Brain (tissue), 1 donor: ENCODE data around the gene HEXIM1.

DNA sequence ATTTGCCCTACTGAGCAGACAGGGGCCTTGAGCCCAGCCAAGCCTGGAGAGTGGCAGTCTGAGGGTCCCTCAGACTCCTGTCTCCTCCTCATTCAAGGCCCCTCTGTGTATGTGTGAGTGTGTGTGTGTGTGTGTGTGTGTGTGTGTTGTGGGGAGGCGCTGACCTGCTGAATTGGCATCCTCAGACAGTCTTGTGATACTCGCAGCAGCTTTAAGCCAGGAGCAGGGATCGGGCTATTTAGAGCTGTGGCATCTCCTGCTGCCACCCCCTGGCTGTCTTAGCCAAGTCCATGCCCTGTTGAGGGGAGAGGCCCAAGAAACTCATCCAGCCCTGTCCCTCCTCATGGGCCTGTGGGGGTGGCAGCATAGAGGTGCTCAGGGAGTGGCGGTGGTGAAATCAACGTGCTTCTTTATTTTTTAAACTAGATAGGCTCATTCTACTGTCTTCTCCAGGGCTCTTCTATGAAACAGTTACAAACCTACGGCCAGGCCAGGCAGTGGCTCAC lies 21.0 kb downstream of the PLCD3 start:
- RRBS: no CpG with 5 or more reads among the region's 6 CpGs

- RRBS: no CpG with 5 or more reads among the region's 16 CpGs
Measured at GRCh38 chr17:45117802-45118405, 14.4 kb downstream of the PLCD3 start.

GRCh38 chr17:45118689-45119201 lies 13.6 kb downstream of the PLCD3 start:
- RRBS: no CpG with 5 or more reads among the region's 23 CpGs

DNA sequence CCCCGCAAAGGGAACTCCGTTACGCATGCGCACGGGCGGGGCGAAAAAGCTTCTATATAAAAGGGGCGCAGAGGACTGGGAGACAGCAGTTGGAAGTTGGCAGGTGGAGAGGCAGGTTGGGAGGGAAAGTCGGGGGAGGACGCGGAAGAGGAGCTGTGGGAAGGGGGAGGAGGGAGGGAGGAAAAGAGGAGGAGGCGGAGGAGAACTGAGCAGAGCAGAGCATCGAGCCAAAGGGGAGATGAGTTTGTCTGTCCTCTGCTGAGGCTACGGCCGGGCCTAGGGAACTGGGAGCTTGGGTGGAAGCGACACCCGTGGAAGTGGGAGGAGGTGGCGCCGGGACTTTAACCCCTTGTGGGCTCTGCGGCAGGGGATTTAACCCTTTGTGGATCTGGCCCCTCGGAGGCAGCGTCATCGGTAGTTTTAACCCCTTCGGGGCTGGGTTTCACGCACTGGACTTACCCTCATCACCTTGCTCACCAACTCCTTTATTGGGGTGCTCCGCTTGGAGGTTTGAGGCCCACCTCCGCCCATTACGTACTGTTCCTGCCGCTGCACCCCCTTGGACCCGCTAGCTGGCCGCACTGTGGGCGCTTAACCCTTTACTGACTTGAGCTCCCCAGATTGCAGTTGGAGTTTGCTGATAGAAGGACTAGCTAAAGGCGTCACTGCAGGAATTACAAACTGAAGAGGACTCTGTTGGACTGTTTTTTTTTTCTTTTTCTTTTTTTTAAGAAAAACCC lies at the start of gene HEXIM1:
HEXIM1 (plus strand) TSS at position 85 of the 740 bp plus-strand sequence.
- RRBS: 2% methylated on average over 5 of the region's 33 CpGs

DNA sequence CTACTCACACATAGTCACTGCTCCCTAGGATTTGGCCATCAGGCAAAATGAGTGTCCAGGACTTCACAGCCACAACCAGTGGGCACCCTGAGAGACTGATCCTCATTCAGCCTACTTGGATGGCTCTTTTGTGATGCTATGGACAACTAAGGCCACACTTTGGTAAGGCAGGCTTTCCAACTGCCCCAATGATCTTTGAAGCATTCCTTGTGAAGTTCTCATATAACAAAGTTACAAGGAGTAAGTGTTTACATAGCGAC lies 3.6 kb upstream of the HEXIM2 start:
- RRBS: no CpG with 5 or more reads among the region's 1 CpG

- RRBS: no CpG with 5 or more reads among the region's 6 CpGs
Measured at GRCh38 chr17:45226867-45227717, 5.4 kb downstream of the FMNL1 start.

- RRBS: no CpG with 5 or more reads among the region's 9 CpGs
Measured at GRCh38 chr17:45288756-45288976, 26.8 kb upstream of the SPATA32 start.

DNA sequence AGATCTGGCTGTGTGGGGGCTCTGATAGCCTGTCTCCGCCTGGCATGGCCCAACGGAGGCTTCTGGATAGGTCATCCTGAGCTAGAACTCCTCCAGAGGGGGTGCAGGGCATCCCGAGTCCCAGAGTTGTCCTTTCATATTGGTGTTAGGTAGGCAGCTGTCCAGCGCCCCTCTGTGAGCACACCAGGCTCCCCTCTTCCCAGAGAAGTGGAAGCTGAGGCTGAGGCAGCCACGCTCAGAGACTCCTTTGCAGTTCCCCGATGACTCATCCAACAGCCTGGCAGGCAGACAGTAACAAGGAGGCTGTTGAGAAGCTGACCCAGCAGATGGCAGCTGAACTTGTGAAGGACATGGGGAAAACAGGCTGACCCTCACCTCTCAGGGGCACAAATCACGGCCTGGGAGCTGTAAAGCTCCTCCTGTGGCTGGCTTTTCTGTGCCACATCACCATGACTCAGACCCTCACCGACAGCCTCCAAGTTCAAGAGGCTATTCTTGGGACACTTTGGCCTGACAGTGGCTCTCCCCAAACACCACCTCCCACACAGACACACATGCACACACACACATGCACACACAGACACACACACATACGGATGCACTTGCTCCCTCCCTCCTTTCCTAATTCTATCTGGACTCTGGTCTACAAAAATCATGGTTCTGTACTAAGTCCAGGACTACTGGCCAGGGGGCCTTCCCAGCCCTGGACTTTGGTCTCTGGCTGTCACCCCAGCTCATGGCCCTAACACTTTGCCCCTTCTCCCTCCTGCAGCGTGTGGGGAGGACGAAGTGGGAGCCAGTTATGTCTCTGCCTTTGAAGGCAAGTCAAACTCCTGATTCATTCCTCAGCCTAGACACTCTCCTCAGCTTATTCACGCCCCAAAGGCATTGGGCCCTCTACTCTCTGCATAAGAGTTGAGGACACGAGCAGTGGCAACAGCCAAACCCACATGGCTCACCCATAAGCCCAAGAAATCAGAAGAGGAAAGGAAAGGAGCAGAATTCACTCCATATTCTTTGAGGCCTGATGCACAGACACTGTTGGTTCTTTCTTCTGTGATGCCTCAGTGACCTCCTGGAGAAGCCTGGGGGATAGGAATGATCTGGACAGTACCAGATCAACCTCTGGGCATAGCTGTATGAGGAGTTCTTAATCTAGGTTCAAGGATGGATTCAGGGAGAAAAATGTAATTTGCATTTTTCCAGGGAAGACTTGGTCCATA lies 23.1 kb downstream of the MAP3K14 start:
- RRBS: no CpG with 5 or more reads among the region's 13 CpGs

GRCh38 chr17:45294490-45295118 lies 22.2 kb downstream of the MAP3K14 start:
- RRBS: no CpG with 5 or more reads among the region's 4 CpGs

DNA sequence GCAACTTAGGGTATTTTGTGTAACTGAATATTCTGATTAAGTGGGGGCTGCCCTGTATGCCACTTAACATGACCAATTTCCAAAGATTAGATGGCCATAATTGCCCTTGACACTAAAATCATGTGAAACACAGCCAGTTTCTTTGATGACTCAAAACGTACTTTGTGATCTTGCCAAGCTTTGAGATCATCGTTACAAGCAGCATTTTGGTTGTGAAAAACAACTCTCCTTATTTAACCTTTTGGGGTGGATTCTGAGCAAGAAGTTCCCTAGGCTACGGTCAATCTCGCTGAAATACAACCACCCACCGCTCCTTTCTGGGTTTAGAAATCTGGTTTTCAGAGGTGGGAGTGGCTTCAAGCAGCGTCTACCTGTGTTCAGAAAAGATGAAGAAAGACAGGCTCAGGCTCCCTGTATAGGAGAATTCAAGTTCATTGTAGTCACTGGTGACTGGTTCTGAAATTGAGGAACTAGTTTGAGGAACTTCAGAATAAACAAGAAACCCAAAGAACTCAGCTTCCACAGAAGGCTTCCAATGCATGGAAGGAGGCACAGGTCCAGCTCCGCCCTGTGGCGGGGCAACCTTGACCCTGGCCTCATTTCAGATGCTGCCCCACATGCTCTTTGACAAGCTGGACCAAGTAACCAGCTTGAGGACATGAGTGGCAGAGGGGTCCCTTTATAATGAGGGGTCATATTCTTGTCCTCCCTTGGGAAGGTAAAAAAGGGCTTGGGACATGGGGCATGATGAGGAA lies 9.3 kb downstream of the MAP3K14 start:
- RRBS: no CpG with 5 or more reads among the region's 8 CpGs

GRCh38 chr17:45311552-45312471 lies 5.0 kb downstream of the MAP3K14 start:
- RRBS: no CpG with 5 or more reads among the region's 11 CpGs

- RRBS: no CpG with 5 or more reads among the region's 13 CpGs
Measured at GRCh38 chr17:45415242-45416097, 17.2 kb downstream of the ARHGAP27 start.

DNA sequence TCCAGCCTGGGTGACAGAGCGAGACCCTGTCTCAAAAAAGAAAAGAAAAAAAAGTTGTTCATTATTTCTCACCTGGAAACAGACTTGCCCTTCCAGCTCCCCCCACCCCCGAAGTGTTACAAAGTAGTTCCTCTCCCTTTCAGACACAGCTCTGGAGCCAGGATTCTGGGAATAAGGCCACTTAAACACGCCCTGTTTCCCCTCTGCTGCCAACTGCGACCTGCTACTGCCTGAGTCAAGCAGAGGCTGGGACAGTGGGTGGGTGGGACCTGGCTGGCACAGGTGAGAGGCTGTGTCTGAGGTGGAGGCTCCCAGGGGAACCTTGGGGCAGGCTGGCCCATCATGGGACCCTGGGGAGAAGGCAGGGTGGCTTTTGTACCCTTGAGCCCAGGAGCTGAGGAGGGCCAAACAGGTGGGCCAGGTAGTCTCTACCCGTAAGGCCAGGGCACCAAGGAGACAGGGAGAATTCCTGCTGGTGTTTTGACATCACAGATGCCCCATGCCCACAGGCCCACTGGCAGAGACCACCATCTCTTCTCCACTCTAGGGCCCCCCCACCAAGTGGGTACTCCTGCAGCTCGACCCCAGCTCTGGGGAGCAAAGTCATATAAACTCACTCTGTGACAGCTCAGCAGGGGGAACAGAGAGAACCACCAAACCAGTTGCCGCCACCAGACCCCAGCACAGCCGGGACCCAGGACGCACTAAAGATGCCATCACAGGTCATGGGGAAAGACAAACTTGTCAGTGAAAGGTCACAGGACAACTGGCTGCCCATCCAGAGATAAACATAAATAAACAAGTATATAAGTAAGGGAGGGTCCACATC lies 14.0 kb downstream of the ARHGAP27 start:
- RRBS: no CpG with 5 or more reads among the region's 9 CpGs

- RRBS: 55% methylated on average over 7 of the region's 20 CpGs
Measured at GRCh38 chr17:45425040-45426141, 7.3 kb downstream of the ARHGAP27 start.

DNA sequence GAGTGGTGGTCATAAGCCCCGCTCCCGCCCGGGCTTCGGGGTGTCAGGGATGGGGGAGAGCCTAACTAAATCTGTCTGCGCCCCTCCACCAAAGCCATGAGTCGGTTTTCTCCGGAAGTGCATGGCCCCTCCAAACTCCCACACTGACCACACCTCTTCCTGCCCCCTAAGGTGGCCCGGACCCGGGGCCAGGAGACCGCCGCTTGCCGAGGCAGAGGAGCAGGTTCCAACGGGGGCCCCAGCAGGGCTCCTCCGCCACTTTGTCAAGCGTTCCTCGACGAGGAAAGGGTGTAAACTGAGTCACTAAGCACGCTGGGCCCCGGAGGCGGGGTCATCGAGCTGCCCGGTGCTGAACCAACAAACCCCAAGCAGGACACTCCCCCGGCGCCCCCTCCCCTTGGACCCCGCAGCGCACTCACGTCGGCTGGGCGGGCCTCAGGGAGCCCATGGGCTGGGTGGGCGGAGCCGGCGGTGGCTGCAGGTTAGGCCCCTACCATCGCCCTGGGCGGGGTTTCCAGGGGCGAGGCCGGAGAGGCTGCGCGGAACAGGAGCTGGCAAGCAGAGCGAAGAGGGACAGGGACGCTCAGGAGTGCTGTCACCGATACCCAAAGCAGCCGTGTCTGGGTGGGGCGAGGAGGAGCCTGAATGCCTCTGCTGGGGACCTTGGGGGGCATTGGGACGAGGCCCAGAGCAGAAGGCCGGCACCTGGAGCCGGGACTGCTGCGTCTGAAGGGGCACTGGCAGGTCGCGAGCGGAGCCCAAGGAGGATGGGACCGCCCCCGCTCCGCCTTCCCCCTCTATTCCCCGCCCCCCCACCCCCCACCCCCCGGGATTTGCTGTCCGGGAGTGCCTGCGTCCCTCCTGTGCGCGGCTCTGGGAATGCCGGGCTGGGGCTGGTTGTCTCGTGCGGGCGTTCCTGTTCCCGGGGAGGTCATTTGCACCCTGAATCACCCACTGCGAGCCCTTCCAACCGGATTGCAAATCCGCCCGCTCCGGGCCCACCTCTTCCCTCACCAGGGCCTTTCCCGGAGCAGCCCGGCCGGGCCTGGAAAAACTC lies 1.1 kb downstream of the ARHGAP27 start:
- RRBS: 5% methylated on average over 19 of the region's 72 CpGs

GRCh38 chr17:45436114-45436884 lies 3.6 kb upstream of the ARHGAP27 start:
- RRBS: no CpG with 5 or more reads among the region's 19 CpGs

- RRBS: no CpG with 5 or more reads among the region's 8 CpGs
Measured at GRCh38 chr17:45456040-45456802, 23.6 kb upstream of the ARHGAP27 start.

- RRBS: no CpG with 5 or more reads among the region's 7 CpGs
Measured at GRCh38 chr17:45461693-45462376, 28.7 kb downstream of the PLEKHM1 start.

DNA sequence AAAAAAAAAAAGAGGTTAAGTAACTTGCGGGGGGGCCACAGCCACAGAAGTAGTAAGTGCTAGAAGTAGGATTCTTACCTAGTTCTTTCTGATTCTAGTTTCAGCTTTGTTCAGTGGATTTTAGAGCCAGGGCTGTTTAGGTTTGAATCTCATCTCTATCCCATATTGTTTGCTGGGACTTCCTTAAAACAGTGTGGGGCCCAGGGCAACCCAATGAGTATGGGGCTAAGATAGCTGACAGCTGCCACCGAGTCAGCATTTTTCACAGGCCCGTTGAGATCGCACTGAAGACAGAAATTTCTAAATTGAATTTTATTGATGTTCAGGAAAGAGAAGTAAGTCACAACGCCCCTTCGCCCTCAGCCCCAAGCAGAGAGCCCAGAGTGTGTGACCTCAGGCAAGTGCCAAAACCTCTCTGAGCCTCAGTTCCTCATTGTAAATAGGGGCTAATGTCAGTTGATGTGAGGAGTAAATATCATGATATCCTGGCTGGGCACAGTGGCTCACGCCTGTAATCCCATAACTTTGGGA lies 4.0 kb upstream of the PLEKHM1 start:
- RRBS: no CpG with 5 or more reads among the region's 7 CpGs

DNA sequence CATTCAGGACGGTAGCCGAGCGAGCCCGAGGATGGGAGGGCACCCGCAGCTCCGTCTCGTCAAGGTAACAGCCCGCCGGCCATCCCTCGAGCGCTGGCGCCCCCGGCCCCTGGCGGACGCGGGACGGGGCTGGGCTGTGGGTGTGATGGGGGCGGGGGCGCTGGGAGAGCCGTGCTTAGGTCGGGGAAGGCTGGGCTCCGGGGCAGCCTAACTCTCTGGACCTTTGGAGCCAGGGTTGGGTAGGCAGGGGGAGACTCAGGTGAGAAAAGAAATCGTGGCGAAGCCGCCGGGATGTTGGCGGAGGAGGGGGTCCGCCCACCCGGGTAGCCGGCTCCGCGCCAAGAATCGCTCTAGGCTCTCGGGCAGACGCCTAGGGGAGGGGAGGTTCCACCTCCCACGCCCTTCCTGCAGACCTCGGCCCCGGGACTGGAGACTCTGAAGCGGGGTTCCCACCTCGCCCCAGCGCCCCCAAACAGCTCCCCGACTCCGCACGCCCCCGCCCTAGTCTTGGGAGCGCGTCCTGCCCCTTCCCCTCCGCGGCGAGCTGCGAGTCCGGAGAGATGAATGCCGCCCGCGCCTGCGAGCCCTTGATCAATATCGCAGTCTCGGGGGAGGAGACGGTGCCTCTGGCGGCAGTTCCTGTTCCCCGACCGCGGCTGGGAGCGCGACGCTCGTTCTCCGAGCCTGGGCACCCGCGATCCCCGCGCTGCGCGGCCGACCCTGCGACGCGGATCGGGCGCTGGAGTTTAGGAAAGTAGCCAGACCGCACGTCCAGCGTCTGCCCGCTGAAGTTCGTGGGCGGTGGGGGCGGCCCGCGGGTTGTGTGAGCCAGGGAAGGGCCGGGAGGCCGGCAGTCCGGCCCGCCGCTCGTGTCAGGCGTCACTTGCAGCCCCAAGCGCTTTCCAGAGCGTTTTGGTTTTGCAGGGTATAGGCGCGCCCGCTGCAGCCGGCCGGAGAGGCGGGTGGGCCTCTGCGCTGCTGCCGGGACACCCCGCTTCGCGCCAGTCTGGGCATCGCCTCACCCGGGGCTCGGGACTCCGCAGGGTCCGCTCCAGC lies 722 bp downstream of the CRHR1 start:
- RRBS: 5% methylated on average over 47 of the region's 114 CpGs